Upper lobe of left lung (tissue), 5 donors: ENCODE measurements around a stretch of chr11.

- PRO-cap, 2 experiments = peak in 1 of 2 experiments; most common plus-strand start chr11:114173455 (in 1); most common minus-strand start chr11:114173220 (in 1)
- RAMPAGE, long total RNA, 4 experiments = no peak in any of the 4 experiments
These were observed 113.7 kb downstream of the ZBTB16 start for GRCh38 chr11:114172968-114173771.

DNA sequence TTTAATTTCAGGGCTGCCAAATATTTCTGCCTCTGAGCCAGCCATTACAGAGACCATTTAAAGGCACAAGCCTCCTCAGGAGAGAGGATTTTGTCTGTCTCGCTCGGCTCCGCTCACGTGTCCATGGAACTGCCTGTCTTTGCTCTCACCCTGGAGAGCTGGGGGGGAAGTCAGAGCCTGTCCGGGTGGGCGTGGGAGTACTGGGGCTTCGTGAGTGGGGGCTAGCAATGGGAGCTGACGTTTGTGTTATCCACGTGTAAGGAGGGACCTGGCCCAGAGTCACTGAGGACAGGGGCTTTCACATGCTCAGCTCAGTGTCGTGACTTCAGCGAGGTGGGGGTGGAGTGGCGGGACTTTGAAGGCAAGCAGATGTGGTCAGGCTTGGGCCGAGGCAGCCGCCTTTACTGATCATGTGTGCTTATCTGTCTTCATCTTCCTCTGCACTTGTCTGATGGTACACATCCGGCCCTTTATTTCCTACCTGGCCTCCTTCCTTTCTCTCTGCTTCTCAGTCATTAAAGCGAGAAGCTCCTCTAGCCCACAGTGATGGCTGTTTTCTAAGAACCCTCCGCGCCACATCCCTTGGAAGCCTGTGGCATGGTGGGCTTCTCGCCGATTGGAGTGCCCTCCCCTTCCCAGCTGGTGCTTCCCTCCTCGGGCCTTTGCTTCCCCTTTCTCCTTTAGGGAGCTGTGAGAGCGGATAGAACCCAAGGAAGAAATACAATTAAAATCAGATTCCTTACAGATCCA lies 113.1 kb upstream of the NNMT start:
- PRO-cap, 2 experiments = peak in 1 of 2 experiments; most common plus-strand start position 368 of the sequence (in 1)
- RAMPAGE, long total RNA, 4 experiments = no peak in any of the 4 experiments

DNA sequence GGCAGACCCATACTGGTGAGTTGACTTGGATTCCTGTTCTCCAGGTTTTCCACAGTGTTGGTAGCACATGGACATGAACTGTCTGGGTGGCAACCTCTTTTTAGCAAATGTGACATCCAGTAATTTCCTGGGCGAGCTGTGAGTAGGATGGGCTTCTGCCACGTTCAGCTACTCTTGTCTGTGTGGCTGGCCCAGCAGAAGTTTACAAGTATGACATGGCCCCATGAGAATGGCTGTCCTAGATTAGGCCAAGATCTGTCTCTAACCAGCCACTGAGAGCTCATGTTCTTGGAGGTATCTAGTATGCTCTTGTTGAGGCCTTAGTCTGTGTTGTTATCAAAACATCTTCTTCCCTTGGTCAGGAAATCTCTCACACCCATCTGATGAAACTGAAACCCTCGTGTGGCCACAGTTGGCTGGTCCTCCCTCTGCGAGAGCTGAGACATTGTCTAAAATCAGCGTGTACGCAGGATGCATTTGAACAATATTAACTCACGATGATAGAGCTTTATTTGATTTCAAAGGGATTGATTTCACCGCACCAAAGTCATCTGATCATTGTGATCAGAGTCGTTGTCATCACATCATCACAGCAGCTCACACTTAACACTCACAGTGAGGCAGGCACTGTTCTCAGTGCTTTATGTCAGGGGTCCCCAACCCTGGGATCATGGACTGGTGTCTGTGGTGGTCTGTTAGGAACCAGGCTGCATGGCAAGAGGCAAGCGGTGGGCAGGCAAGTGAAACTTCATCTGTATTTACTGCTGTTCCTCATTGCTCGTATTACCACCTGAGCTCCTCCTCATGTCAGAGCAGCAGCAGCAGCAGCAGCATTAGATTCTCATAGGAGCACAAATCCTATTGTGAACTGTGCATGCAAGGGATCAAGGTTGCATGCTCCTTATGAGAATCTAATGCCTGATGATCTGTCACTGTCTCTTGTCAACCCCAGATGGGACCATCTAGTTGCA lies 108.9 kb upstream of the NNMT start:
- PRO-cap, 2 experiments = no peak in any of the 2 experiments
- RAMPAGE, long total RNA, 4 experiments = no peak in any of the 4 experiments

DNA sequence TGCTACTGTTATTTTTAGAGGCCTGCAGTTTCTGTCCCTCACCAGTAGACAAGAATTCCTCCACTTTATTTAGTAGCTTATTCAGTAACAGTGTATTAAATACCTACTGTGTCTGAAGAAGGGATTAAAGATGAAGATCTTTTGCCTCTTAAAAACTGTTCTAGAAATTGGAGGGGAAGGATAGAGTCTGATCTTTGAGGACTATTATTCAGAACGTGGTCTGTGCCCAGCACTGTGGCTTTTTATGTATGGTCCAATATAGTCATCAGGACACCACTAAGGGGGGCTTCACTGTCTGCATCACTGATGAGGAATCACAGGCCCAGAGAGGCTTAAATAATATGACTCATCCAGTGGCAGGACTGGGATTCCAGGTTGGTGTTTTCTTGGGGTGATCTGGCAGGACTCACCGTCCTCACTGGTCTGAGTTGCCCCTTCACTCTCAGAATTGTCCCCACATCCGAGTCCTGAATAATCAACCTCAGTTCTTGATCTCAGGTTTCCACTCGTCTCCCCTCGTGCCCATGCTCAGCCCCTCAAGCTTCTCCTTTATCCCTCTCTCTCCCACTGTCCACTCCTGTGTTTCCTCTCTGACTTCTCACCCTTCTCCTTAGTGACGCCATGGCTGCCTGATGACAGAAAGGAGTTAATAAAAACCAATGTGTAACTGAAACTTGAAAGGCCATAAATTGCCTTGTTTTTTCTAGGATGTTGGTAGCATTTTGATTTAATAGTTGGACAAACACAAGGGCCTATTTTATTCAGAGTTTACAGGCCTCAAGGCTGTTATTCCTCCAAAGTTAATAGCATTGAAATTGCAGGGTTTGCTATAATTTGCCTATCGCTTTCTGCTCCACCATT lies 95.7 kb upstream of the NNMT start:
- PRO-cap, 2 experiments = no peak in any of the 2 experiments
- RAMPAGE, long total RNA, 4 experiments = no peak in any of the 4 experiments

GRCh38 chr11:114201725-114202490 lies 94.3 kb upstream of the NNMT start:
- PRO-cap, 2 experiments = no peak in any of the 2 experiments
- RAMPAGE, long total RNA, 4 experiments = no peak in any of the 4 experiments

GRCh38 chr11:114209757-114210628 lies 86.2 kb upstream of the NNMT start:
- PRO-cap, 2 experiments = no peak in any of the 2 experiments
- RAMPAGE, long total RNA, 4 experiments = no peak in any of the 4 experiments

GRCh38 chr11:114274175-114274615 lies 22.0 kb upstream of the NNMT start:
- PRO-cap, 2 experiments = no peak in any of the 2 experiments
- RAMPAGE, long total RNA, 4 experiments = no peak in any of the 4 experiments

GRCh38 chr11:114278102-114278417 lies 18.1 kb upstream of the NNMT start:
- PRO-cap, 2 experiments = no peak in any of the 2 experiments
- RAMPAGE, long total RNA, 4 experiments = no peak in any of the 4 experiments

- PRO-cap, 2 experiments = no peak in any of the 2 experiments
- RAMPAGE, long total RNA, 4 experiments = no peak in any of the 4 experiments
These were observed 3.9 kb upstream of the NNMT start for GRCh38 chr11:114292213-114292737.

- PRO-cap, 2 experiments = no peak in any of the 2 experiments
- RAMPAGE, long total RNA, 4 experiments = no peak in any of the 4 experiments
These were observed 4.6 kb downstream of the NNMT start for GRCh38 chr11:114300568-114301389.

GRCh38 chr11:114409460-114410185 lies 9.2 kb downstream of the RBM7 start:
- PRO-cap, 2 experiments = no peak in any of the 2 experiments
- RAMPAGE, long total RNA, 4 experiments = no peak in any of the 4 experiments

DNA sequence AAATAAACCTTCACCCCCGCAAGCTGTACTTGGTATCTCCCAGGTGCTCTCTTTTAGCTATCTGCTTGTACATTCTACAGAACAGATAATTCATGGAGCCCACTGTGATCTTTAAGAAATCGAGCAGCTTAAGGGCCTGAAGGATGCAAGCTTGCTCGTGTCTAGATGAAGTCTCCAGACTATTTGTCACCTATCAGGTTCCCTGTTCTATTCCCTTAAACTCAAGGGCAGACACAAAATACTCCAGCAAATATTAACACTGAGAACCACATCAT lies 752 bp downstream of the NXPE4 start:
- PRO-cap, 2 experiments = no peak in any of the 2 experiments
- RAMPAGE, long total RNA, 4 experiments = no peak in any of the 4 experiments

- PRO-cap, 2 experiments = no peak in any of the 2 experiments
- RAMPAGE, long total RNA, 4 experiments = no peak in any of the 4 experiments
These were observed 10.2 kb upstream of the NXPE2 start for GRCh38 chr11:114668212-114668437.

GRCh38 chr11:114799556-114799931 lies 121.2 kb downstream of the NXPE2 start:
- PRO-cap, 2 experiments = no peak in any of the 2 experiments
- RAMPAGE, long total RNA, 4 experiments = no peak in any of the 4 experiments

DNA sequence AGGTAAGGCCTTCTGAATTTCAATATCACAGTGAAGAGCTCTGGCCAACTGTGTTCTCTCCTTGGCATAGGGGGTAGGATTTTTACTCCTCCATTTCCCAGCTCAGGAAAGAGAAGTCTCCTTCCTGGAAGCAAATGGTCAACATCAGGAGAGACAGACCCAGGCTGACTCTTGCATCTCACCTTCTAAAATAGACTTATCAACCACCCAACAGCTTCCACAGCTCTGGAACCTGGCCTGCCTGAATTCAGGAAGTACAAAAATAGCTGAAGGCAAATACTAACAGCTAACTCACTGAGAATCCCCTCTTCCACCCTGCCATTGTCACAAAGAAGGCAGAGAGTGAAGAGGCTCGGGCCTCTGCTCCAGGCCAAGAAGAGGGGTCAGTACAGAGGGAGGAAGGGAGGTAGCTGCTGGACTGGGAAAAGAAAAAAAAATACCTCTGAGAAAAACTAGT lies 213.6 kb downstream of the NXPE2 start:
- PRO-cap, 2 experiments = no peak in any of the 2 experiments
- RAMPAGE, long total RNA, 4 experiments = no peak in any of the 4 experiments

- PRO-cap, 2 experiments = no peak in any of the 2 experiments
- RAMPAGE, long total RNA, 4 experiments = no peak in any of the 4 experiments
These were observed 281.7 kb downstream of the CADM1 start for GRCh38 chr11:115222384-115223035.

GRCh38 chr11:115505254-115505897 lies 1.2 kb upstream of the CADM1 start:
- PRO-cap, 2 experiments = no peak in any of the 2 experiments
- RAMPAGE, long total RNA, 4 experiments = no peak in any of the 4 experiments

DNA sequence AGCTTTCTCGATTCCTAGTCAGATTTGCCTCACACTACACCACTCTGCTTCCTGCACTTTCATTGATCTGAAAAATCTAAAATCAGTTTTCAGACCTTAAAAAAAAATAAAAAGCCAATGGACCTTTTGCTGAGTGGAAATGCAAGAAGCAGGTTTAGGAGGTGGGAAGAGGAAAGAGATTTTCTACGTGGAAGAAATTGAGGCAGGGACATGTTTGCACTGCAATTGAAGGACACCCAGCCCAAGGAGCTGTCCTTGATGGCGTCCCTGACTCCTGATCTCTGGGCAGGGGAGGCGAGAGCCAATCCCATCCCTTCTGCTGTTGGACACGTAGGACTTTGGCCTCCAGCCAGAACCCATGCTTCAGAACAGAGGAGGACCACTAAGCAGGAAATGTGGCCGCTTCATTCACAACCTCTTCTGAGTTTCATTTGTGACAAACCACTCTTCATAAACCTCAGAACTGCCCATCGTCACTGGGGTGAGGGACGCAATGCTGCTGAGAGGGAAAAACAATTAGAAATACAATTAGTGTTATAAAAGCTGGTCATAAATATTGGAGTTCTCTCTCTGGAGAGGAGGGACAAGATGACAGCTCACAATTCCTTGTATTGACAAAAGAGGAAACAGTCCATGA lies 216.3 kb upstream of the CADM1 start:
- PRO-cap, 2 experiments = no peak in any of the 2 experiments
- RAMPAGE, long total RNA, 4 experiments = no peak in any of the 4 experiments

- PRO-cap, 2 experiments = no peak in any of the 2 experiments
- RAMPAGE, long total RNA, 4 experiments = no peak in any of the 4 experiments
These were observed 580.1 kb downstream of the BUD13 start for GRCh38 chr11:116192631-116193181.

DNA sequence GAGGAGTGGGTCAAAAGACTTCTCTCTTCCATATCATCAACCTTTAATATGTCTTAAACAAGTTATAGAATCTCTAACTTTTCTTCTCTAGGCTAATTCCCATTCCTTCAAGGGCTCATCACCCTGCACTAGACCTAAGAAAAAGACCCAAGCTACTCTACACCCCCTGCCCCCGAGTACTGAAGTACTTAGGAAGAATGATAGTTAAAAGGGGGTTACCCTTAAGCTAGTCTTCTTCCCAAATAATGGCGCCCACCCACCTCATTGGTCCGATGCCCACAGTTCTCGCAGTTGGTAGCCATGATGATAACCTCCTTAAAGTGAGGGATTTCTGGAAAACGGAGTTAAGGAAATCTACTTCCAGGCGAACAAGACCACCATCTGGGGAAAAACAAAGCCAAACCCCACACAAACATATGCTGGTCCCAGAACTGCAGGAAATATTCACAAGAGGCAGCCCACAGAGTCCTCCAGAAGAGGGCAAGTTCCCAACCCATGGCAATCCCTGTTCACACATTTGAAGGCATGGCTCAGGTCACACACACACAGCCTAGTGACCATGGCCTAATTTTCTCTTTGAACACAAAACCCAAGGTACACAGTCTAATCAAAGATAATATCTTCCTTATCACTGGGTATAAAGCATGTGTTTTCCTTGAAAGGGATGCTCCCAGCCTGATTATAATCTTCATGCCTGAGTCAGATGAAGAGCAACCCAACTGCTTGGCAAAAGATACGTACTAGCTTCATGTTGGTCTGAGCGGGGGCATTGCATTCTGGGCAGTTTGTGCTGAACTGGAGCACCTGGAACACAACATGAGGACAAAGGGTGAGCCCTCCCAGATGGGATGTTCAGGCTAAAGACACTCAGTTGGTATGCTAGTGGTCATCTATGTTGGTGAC lies 3.5 kb downstream of the ZPR1 start:
- PRO-cap, 2 experiments = no peak in any of the 2 experiments
- RAMPAGE, long total RNA, 4 experiments = no peak in any of the 4 experiments